Sternocleidomastoid (tissue), 1 donor: ENCODE measurements around the genes PRDM8, BMP3, HNRNPDL, ENOPH1 and SCD5.

- PRO-cap, result no peak
Observed at GRCh38 chr4:79937579-79937810, 135.5 kb downstream of the ANTXR2 start.

DNA sequence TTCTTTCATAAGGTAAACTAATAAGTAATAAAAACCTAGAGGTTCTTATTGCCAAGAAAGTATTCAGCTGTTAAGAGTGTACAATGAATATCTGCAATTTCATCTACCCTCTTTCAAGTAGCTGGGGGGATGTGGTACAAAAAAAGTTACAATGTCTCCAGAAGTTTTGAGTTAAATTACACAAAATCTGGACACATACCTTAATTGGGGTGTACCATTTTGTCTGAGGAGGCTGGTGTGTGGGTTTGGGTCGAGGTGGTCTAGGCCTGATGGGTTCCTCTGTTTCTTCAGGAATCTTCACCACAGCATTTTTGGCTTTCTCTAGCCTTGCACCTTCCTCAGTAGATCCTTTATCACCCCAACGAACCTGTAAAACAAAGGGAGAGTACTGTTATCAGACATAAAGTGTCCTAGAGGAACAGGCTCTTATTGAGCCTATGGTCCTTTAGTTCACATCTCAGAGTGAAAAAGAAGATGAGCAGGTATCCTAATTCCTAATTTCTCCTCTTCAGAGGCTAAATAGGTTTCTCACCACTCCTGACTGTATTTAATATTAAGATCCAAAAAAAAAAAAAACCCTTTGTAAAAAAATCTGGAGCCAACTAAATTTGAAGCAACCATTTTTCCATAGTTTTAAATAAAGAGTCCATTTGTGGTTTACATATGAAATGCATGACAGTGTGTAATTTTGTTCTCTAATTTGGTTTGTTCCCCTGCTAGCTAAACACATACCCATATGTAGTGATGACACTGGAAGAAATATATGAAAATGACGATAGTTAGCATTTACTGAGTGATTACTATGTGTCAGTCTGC lies 95.0 kb downstream of the ANTXR2 start:
- PRO-cap, result no peak

GRCh38 chr4:80124669-80125795 lies 52.0 kb upstream of the ANTXR2 start:
- PRO-cap, result no peak

DNA sequence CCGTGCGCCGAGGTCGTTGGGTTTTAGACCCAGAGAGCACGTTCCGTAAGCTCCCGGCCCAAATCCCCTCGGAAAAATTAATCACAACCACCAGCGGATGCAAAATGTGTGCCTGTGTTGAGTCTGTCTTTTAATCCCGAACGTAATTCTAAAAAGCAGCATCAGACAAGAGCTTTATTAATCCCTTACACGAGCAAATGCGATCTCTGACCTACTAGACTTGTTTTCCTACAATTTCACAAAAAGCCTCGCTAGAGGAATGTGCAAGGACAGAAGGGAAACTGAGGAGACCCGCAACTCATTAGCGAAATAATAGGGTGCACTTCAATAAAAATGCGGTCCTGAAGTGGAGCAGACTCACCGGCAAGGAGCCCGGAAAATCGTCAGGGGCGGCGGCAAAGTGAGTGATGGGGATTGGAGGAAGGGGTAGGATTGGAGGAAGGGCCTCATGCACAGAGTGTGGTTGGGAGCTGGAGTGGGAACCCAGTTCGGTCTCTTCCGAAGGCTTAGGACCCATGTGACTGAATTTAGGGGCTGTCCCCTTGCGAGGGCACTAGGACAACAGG lies 12.1 kb upstream of the PRDM8 start:
- PRO-cap, result no peak

- PRO-cap, result no peak
Observed at GRCh38 chr4:80196869-80197718, at the start of gene PRDM8. PRDM8 (plus strand) TSS chr4:80197503.

GRCh38 chr4:81030467-81031509 lies at the start of gene BMP3:
BMP3 (plus strand) TSS chr4:81030708.
- PRO-cap, result bidirectional peak, plus-strand start at chr4:81030640, minus-strand start at chr4:81030550; unidirectional peak, plus-strand start at chr4:81031095

DNA sequence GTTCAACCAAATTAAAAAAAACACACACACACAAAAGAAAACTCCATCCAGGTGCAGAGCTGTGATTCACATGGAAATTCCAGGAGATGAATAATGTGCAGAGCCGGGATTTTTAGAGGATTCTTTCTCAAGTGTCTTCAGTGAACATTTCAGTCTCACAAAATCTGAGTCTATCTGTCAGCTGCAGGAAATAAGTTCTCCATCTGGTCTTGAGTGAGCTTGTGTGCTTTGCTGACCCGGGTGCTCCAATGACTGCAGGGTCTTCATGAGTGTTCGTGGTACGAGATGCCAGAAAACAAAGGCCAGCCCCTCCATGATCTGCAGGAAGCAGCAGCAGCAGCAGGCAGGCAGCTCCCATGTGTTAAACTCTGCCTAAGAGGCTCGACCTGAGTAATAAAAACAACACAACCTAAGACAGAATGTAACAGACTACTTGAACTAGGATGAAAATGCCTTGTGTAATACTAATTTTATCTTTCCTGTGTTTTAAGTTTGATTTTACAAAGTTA lies 44.2 kb downstream of the RASGEF1B start:
- PRO-cap, result no peak

DNA sequence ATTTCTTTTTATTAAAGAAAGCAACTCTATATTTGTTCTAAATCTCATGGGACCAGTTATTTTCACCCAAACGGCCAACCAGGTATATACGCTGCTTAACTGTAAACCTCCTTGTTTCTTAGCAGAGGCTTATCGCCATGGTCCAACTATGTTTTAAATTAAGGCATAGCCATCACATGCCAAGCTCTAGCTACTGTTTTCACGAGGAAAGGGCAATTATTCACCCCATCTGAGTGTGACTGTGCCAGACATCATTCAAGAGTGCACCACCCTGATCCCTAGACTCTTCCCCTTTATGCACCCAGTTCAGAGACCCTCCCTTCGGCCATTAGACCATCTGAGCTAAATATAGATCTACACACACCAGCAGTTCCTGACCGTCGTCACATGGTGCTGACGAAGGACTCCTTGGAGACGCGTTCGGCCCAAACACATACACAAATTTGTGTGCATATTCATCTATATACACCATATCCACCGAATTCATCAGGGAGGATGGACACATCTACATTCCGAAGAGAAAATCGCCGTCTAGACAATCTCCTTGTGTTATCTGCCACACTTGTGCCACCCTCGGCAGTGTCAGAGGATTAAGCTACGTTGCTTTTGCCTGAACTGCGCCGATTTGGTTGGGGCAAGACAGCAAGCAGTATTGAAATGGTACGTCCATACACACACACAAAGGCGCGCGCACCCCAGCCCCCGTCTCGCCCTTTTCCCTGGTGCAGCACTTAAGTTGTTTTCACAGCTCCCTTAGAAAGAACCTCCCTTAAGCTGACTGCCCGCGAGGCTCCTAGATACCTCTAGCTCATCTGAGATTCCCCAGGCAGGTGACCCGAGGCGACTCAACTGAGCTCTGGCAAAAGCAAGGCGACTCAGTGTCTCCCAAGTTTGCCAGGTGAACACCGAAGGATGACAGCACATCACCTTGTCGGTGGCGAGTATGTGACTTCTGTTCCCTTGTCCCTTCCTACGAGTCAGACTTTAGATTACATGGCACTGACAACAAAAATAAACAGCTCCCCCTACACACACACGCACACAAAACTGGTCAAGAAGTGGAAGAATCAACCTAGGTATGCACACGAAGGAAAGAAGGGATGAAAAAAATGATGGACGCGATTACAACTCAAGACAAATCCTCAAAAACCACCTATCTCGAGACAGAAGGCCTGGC lies 1.1 kb downstream of the RASGEF1B start:
- PRO-cap, result bidirectional peak, plus-strand start at position 404 of the sequence, minus-strand start at position 330 of the sequence

GRCh38 chr4:81625966-81626523 lies 154.3 kb upstream of the RASGEF1B start:
- PRO-cap, result no peak

DNA sequence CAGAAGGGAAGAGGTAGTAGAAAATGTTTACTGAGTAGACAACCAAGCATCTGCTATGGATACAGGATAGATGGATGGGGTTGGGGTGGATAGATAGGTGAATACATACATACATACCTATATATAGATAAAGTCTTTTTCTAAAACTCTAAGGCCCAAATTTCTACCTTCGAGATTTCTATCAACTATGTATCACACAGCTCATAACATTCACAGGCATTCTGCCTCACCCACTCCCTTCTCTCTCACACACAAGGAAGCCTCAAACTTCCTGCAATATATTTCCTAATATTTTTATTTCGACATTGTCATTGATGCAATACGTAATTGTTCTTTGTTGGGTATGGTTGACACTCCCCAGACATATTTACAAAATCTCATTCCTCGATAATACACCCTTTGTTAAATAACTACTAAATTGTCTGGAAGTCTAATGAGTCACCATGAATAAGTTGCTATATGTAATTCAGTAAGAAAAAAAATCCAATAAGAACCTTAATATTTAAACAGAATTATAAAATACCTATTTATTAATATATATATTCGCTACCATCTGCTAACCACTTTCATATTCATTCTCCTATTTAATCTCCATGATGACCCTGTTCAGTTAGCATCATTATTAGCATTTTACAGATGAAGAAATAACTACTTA lies 143.5 kb downstream of the HNRNPD start:
- PRO-cap, result no peak

DNA sequence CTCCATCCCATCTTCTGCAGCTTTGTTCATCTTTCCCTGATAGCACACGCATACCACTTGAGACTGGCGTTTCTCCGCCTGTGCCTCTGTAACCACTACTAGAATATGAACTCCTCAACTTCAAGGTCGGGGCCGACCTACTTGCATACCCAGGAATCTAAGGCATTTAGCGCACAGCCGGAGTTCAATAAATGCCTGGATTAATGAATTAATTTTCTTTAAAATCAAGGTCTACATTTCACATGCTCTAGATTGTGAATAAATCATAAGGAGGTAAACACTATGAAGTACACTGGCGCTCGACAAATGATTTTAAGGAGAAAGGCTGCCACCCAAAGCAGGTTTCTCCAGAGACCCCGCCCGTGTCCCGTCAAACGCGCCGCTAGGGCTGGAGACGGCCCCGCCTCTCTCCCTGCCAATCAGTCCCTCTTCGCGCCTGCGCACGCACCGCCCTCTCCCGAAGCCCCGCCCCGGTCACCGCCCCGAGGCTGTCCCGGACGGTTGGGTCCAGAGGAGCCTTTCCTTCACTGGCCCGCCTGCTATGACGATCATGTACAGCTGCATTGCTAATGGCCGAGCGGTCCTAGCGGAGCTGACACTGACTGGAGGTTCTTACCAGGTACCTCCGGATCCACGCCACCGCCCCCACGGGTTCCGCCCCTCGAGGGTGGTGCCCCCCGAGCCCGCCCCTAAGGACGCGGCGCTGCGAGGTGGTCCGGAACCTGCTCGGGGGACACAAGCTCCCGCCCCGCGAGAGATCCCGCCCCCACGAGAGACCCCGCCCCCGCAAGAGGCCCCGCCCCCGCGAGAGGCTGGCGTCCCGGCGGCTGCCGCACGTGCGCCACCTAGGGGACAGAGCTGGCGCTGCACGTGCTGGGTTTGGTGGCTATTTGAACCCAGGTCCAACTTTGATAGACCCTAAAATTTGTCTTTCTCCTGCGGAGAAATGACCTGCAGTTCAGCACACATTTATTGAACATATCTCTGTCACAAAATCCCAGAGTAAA lies 89.0 kb downstream of the HNRNPD start:
- PRO-cap, result bidirectional peak, plus-strand start at position 491 of the sequence, minus-strand start at position 364 of the sequence

GRCh38 chr4:82359138-82359929 lies 14.5 kb downstream of the HNRNPD start:
- PRO-cap, result no peak

GRCh38 chr4:82372396-82373370 lies 1.1 kb downstream of the HNRNPD start:
- PRO-cap, result unidirectional peak, plus-strand start at chr4:82373266

- PRO-cap, result bidirectional peak, plus-strand start at chr4:82429925, minus-strand start at chr4:82429989; bidirectional peak, plus-strand start at chr4:82430088, minus-strand start at chr4:82430226; bidirectional peak, plus-strand start at chr4:82430617, minus-strand start at chr4:82430459
Observed at GRCh38 chr4:82429698-82430549, at the start of gene HNRNPDL. HNRNPDL (minus strand) TSS chr4:82430462.

DNA sequence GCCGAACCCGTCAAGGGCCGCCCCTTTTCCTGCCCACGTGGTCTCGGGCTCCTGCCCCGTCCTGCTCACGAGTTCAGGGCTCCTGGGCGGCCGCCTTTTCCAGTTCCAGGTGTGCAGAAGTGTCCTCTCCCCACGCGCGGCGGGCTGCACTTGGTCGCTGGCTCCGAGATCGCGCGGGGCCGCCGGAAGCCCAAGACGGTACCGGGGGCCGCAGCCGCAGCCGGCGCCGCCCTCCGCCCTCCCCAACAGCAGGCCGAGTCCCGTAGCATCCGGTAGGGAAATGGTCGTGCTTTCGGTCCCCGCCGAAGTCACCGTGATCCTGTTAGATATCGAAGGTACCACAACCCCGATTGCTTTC lies at the start of gene ENOPH1:
TSS of gene ENOPH1 (plus strand) at position 41 of the 358 bp plus-strand sequence.
- PRO-cap, result bidirectional peak, plus-strand start at position 68 of the sequence, minus-strand start outside the sequence; bidirectional peak, plus-strand start at position 268 of the sequence, minus-strand start at position 170 of the sequence

DNA sequence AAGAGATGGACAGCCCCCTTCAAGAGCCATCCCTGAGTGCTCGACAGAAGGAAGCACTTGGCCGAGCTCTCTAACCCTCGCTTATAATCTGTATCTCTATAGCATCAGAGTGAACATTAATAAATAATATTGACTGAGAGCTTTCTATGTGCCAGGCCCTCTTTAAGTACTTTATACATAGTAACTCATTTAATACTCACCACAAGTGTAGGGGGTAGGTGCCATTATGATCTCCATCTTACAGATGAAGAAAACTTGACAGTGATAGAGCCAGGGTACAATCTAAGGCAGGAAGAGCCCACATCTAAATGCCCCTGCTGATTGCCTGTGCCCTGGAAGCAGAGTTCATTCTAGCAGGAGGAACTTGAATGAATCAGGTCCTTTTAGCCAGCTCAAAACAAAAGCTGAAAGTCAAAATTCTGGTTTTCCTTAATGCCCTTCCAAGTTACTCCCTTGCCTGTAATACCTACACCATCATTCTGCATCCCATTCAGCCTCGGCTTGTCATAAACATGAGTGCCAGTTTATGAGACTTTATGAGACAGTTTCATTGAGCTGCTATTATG lies 89.7 kb downstream of the SCD5 start:
- PRO-cap, result no peak

GRCh38 chr4:82780690-82781229 lies 17.8 kb downstream of the SCD5 start:
- PRO-cap, result no peak

- PRO-cap, result bidirectional peak, plus-strand start at chr4:82798980, minus-strand start at chr4:82798796
Observed at GRCh38 chr4:82798186-82799190, at the start of gene SCD5. SCD5 (minus strand) TSS chr4:82798796.

GRCh38 chr4:82860302-82860767 lies 30.6 kb downstream of the SEC31A start:
- PRO-cap, result no peak

GRCh38 chr4:82899420-82899812 lies 1.1 kb upstream of the THAP9 start:
- PRO-cap, result no peak